ReNcell CX (cell line): ENCODE measurements around the gene IQSEC3.

DNA sequence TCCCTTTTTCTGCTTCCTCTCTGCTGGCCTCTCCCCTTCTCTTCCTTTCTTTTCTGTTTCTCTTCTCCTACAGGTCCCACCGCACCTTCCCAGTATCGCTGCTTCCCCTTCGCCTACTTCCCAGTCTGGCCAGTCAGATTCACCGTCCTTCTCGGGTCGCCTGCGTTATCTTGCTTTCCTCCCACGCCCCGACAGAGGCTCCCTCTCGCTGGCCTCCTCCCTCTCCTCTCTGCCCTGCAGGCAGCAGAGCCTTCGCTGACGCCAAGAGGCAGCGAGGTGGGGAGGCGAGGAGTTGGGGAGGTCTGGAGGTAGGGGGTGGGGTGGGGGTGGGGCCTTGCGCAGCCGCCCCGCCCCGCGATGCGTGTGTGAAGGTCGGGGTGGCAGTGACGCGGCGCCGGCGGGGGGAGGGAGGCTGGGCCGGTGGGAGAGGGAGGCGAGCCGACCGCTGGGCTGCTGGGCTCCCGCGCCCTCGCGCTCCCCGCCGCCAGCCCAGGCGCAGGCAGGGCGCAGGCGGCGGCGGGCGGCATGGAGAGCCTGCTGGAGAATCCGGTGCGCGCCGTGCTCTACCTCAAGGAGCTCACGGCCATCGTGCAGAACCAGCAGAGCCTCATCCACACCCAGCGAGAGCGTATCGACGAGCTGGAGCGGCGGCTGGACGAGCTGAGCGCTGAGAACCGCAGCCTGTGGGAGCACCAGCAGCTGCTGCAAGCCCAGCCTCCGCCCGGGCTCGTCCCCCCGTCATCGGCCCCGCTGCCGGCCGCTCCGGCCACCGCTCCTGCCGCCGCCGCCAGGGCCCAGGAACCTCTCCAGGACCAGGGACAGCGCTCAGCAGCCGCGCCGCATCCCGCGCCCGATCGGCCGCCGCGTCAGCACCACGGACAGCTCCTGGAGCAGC, at the start of gene IQSEC3:
Gene IQSEC3, plus strand, starts transcription at position 410 of the 895 bp plus-strand sequence.
- PRO-cap, result no peak

GRCh38 chr12:111672-112260, 45.2 kb downstream of the IQSEC3 start:
- PRO-cap, result no peak

- PRO-cap, result no peak
These were observed 49.8 kb downstream of the SLC6A12 start for GRCh38 chr12:164013-164675.

DNA sequence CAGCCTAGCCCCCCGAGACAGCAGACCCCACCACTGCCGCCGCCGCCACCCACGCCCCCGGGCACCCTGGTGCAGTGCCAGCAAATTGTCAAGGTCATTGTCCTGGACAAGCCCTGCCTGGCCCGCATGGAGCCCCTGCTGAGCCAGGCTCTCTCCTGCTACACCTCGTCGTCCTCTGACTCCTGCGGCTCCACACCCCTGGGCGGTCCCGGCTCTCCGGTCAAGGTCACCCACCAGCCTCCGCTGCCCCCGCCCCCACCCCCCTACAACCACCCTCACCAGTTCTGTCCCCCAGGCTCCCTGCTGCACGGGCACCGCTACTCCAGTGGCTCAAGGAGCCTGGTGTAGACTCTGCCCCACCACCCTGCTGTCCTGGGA, 39.3 kb downstream of the SLC6A12 start:
- PRO-cap, result no peak

DNA sequence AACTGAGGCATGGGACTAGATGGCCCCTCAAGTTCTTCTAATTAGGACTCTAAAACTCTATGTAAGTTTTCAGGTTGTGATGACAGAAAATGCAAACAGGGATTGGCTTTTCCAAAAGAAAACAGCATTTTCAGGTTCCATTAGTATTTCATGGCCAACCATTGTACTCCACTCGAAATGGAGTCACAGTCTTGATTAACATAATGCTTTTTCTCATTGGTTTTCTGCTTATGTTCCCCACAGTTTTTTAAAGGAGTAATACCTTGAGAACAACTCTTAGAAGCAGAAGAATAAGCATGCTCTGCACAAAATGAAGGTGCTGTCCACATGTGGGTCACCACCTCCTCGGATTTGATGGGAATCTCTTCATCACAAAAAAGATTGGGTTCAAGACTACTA, 34.1 kb upstream of the SLC6A13 start:
- PRO-cap, result no peak

DNA sequence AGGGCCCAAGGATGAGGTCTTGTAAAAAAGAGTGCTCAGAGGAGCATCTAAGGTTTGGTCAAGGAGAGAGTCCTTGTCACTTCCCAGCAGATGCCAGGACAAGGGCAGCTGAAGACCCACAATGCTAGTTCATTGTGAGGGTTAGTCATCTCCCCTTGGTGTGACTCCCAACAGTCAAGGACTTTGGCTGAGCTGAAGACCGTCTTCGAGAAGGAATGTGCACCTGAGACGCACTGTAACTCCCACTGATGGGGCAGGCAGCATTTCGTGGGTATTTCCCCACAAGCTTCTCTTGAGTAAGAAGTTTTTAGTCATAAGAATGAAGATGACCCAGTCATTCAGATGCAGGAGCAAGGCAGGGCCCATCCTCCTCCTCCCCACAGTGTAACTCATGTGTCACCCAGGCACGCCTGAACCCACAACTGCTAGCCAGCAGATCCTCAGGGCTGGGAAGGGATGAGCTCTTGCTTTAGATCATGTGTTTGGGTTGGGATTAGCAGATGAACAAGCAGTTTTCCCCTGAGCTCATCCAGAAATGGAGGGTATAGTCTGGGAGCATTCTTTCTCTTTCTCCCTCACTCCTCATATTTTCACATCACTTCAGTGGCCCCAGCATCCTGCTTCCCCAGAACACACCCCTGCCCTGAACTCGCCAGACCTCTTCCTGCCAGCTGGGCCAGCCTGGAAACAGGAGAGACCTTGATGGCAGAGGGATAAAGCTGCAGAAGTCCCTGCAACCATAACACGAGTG, 73.2 kb downstream of the B4GALNT3 start:
- PRO-cap, result no peak

DNA sequence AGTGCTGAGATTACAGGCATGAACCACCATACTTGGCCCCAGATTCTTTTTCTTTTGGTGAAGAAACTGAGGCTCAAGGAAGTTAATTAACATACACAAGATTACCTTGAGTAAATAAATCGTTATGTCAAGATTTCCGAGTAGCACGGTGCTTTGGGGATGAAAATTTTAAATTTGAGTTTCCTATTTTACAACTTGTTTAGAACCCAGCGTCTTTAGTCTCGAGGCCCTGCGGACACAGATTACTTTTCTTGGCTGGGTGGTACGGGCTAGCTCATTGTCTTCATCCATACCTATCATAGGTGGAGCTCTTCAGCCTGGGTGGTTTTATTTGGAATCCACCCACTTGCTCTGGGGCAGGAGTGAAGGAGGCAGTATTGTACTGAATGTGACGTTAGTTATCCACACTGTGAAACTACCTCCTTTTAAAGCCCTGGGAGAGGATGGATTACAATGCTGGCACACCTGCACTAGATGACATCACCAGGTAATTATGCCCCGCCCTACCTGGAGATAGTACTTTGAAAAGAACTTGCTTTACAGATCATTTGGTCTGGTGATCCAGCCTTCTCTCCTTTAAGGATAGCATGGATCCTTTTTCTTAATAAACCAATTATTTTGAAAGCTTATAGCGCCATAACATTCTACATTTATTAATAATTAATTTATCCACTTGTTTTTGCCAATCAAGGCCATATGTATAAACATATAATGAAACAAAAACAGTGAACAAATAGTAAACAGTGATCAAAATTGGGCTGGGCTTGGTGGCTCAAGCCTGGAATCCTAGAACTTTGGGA, 78.0 kb downstream of the B4GALNT3 start:
- PRO-cap, result no peak

DNA sequence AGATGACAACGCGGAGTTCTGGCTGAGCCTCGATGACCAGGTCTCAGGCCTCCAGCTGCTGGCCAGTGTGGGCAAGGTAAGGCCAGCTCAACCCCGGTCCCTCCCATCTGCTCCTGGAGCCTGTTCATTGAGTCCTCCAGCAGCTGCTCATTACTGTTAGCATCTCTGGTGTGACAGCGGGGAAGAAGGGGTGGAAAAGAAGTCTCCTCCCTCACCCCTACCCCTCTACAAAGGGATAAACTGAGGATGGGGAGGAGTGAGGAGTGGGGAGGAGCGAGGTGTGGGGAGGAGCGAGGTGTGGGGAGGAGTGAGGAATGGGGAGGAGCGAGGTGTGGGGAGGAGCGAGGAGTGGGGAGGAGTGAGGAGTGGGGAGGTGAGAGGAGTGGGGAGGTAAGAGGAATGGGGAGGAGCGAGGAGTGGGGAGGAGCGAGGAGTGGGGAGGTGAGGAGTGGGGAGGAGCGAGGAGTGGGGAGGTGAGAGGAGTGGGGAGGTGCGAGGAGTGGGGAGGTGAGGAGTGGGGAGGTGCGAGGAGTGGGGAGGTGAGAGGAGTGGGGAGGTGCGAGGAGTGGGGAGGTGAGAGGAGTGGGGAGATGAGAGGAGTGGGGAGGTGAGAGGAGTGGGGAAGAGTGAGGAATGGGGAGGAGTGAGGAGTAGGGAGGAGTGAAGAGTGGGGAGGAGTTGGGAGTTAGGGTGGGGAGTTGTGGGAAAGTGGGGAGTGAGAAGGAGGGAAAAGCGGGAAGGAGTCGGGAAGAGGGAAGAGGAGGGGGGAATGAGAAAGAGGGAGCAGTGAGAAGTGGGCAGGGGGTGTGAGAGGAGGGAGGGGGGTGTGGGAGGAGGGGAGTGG, 85.9 kb downstream of the B4GALNT3 start:
- PRO-cap, result no peak

- PRO-cap, result no peak
These were observed 90.9 kb downstream of the B4GALNT3 start for GRCh38 chr12:550497-551150.

- PRO-cap, result unidirectional peak, plus-strand start at chr12:570024; unidirectional peak, plus-strand start at chr12:570201
These were observed 93.4 kb downstream of the NINJ2 start for GRCh38 chr12:569586-570413.

GRCh38 chr12:574791-575314, 88.4 kb downstream of the NINJ2 start:
- PRO-cap, result no peak

DNA sequence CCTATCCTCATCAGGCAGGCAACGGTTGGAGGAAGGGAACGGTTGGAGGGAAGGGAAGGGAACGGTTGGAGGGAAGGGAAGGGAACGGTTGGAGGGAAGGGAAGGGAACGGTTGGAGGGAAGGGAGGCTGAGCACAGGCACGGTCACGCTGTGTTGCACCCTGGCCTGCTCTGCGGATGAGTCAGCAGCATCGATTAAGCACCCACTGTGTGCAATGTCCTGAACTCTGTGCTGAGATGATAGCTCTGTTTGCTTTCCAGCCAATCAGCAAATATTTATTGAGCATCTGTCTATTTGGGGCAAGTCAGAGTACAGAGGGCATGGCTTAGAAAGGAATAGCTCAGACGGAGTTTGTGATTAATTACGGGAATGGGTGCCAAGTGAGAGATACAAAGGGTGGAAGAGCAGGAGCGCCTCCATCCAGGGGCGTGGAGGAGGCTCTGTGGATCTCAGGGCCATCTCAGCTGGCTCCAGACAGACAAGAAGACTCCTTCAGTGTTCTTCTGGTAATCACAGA, 77.7 kb downstream of the NINJ2 start:
- PRO-cap, result no peak

DNA sequence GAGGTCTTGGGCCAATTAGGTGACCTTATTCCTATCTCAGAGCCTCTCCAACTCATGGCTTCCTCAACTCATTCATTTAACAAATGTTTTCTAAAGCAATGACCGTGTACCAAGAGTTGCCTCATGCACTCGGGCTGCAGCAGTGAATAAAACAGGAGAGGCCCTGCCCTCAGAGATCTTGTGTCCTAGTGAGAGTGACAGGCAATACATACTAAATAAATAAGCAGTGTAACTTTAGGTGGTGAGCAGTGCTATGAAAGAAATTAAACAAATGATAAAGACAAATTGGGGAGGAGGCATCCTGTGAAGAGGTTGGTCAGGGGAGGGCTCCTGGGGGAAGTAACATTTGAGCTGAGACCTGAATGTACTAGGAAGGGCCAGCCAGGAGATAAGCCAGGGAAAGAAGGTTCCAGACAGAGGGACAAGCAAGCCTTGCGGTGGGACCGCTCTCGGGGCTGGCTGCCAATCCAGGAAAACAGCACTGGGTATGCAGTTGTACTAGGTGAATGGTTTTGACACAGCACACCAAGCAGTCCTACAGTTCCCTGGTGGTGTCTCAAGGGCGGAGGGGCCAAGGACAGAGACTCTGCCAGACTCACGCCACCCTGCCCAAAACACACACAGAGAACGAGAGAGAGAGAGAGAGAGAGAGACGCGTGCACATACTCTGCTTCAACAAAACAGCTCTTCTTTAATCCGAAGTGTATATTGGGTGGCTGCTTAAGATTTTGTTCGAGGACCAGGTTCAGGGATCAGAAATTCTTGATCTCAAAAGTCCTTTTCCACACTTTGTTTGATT, 1.3 kb downstream of the NINJ2 start:
- PRO-cap, result no peak

GRCh38 chr12:672053-672351, 8.8 kb upstream of the NINJ2 start:
- PRO-cap, result no peak

GRCh38 chr12:750860-751499, 1.4 kb upstream of the WNK1 start:
- PRO-cap, result bidirectional peak, plus-strand start at chr12:751467, minus-strand start at chr12:751265

- PRO-cap, result bidirectional peak, plus-strand start at chr12:752599, minus-strand start at chr12:752253
These were observed 214 bp upstream of the WNK1 start for GRCh38 chr12:752217-752513.

- PRO-cap, result no peak
These were observed 9.2 kb upstream of the RAD52 start for GRCh38 chr12:958489-959314.

- PRO-cap, result no peak
These were observed 20.8 kb downstream of the ADIPOR2 start for GRCh38 chr12:1711696-1711945.

DNA sequence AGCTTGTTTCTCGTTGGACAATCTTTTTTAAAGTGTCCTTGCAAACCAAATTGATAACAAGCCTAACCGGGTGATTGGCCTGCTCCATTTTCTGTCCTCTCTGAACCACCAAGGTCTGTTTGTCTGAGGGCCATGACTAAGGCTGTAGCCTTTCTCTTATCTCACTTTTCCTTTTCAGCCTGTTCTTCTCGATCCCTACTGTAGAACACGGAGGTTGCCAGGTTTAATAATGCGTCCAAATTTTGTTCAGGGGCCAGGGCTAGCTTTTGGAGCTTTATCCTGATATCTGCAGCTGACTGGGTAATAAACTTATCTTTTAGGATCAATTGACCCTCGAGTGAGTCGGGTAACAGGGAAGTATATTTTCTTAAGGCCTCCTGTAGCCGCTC, 23.2 kb downstream of the ADIPOR2 start:
- PRO-cap, result no peak

GRCh38 chr12:1936228-1937513, 18.2 kb upstream of the CACNA2D4 start:
- PRO-cap, result no peak